Cardiac atrium fibroblast (primary cell): Measurements from ENCODE around the genes TANK and GCG.

DNA sequence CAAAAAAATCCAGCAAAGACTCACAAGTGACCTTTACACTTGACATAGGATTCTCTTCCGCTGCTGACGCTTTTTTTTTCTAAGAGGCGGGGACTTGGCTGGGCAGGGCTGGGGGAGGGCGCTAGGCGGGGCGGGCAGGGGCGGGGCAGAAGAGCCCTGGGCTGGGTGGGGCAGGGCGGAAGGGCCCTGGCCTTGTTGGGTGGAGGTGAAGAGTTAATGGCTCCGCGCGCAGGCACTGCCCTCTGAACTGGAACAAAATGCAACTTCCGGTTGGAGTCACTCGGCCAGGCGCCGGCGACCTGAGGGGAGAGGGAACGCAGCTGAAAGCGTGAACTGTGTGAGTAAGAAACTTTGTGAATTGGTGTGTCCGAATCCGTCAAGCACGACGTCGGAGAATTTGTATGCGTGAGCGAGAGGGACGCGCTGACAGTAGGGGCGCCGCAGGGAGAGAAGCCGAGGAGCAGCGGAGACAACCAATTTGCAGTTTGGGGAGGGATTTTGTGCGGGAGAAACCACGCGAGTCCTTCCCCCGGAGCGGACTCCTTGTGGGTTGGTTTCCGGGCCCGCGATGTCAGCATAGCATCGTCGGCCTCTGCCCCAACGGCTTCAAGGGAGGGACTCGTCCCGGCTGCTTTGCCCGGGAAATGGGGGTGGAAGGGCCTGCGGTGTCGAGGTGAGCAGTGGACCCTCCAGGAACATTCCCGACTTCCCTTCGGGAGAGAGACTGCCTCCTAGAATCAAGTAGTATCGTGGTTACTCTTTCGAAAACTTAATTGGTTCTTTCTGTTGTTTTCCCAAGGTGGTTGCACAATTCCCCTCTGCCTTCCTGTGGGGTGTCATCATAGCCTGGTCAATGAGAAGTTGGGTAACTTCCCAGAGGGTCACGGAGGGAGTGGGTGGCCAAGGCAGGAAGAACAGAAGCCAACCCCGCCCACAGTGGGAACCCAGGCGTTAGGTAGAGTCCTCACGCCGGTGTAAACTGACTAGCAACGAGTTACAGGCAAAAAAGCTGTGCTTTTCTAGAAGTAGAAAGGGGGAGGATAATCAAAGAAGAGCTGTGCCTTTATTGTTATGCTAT, at the start of gene TANK:
TANK (plus strand) TSS at position 279 of the 1,078 bp plus-strand sequence.
- RAMPAGE, long total RNA, result start-site peak on the plus strand centred at position 202 of the sequence, 18 bp wide, 97 and 29 reads in 2 replicates; start-site peak on the plus strand centred at position 280 of the sequence, 29 bp wide, 291 and 75 reads in 2 replicates

- RAMPAGE, long total RNA, result no peak
Measured at GRCh38 chr2:161239480-161239908, 68.7 kb upstream of the PSMD14 start.

GRCh38 chr2:161245235-161246000, 62.8 kb upstream of the PSMD14 start:
- RAMPAGE, long total RNA, result no peak

GRCh38 chr2:162152042-162152367, at the start of gene GCG:
Gene GCG (minus strand): TSS chr2:162152247.
- RAMPAGE, long total RNA, result no peak

GRCh38 chr2:162768540-162769059, 70.0 kb downstream of the KCNH7 start:
- RAMPAGE, long total RNA, result no peak

GRCh38 chr2:163121396-163121975, 282.9 kb upstream of the KCNH7 start:
- RAMPAGE, long total RNA, result no peak

- RAMPAGE, long total RNA, result no peak
Measured at GRCh38 chr2:163681549-163682179, 54.1 kb downstream of the FIGN start.

DNA sequence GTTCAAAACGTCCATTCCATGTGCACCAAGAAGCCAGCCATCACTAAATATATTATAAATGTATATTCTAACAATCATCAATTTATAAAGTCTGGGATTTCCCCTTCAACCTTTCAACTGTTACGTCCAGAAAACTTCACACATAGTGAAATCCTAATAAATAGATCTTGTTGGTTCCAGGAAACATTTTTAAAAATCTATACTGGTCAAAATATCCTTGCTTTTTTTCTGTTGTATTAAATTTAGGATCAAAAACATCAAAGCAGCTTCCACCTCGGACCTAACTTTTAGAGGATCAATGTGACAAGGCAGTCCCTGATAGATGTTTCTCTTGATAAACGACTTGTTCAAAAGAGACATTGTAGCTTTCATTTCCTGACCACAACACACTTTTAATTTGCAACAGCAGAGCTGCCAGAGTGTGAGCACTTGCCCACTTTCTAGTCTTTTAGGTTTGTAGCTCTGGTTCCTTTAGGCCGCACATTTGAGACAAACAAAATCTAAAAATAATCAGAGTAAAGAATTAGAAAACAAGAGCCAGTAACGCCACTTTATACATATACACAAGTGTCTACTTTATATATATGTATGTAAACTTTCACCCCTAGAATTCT, 3.2 kb downstream of the FIGN start:
- RAMPAGE, long total RNA, result no peak

GRCh38 chr2:164569297-164569842, 51.9 kb downstream of the GRB14 start:
- RAMPAGE, long total RNA, result no peak

GRCh38 chr2:164710617-164711290, 89.5 kb upstream of the GRB14 start:
- RAMPAGE, long total RNA, result no peak

DNA sequence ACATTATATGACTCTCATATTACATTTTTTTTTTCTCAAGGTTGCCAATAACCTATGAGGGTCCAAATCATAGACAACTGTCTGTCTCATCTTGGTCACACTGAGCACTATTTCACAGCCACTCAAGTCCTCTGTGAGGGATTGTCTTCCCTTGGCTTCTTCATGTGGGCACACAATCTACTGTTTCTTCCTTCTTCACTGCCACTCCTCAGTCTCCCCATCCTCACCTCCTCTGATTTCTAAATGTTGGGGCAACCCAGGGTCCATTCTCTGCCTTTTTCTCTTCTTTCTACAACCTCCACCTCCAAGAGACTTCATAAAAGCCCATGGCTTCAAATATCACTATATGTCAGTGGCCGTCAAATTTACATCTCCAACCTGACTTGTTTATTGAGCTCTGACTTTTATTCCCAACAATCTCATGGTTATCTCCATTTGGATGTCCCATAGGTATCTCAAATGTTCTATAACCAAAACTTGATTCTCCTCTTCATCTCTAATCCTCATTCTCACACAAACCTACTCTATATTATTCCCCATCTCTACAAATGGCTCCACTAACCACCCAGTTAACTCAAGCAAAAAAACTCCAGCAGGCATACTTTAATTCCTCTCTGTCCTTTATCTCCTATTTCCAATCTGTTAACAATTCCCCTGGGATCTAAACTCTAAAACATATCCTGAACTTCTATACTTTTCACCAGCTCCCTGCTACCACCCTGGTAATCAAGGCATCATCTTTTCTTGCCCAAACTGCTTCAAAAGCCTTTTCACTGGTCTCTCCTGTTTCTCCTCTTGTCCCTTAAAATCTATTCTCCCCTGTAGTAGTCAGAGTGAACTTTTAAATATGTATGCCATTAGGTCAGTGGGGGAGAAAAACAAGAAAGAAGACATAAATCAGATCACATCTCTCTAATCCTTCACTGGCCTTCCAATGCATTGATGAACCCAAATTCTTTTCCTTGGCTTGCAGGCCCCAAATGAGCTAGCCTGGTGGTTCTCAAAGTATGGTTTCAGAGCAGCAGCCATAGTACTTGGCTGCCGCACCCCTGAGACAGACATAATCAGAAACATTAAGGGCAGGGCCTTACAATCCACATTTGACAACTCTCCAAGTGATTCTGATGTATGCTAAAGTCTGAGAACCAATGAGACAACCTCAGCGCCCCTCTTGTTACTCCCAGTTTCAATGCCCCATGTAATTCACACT, 91.4 kb downstream of the COBLL1 start:
- RAMPAGE, long total RNA, result no peak

DNA sequence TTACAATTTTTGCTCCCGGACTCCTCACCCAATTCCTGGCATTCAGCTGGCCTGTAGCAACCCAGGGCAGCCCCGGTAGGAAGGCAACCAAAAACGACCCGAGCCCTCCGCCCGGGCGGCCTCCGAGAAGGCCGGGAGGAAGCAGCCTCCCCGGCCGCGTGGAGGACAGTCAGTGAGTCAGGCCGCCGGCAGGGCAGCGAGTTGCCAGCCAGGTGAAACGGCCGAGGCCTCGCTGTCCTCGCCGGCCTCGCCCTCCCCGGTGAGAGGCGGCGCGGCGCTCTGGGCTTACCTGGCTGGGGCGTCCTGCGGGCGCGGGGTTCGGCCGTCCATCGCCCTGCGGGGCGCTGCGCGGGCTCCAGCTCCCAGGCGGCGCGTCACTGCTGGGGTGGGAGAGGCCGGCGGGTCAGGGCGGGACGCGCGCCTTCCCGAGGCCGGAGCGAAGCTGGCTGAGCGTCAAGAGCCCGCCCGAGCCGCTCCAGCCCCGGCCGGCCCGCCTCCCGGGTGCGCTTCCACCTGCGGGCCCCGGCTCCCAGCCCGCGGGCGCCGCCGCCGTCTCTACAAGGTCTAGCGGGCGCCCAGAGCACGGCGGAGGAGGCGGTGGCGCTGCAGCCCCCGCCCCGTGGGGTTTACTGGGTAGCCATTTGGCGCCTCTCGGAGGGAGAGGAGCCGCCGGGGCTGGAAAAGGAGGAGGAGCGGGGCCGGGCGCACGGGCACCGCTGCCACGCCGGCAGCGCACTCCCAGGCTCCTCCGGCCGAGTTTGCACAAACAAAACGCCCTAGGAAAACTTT, 562 bp downstream of the COBLL1 start:
- RAMPAGE, long total RNA, result no peak

DNA sequence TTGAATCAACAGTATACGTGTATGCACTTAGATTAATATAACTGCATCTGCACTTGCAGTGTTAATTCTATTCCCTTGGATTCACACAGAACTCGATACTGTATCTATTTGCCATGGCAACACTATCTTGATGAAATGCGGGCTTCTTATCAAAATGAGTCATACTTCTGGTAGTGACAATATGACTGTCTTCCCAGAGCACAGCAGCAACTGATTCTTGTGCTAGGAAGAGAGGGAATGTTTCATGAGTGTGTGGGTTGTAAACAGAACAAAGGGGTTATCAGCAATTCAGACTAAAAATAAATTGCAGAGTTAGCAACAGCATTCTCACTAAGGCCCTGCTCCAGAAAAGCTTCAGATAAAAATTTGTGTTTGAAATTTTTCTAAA, 99.7 kb upstream of the SLC38A11 start:
- RAMPAGE, long total RNA, result no peak

- RAMPAGE, long total RNA, result no peak
Measured at GRCh38 chr2:166375131-166375632, 562 bp downstream of the SCN9A start.

DNA sequence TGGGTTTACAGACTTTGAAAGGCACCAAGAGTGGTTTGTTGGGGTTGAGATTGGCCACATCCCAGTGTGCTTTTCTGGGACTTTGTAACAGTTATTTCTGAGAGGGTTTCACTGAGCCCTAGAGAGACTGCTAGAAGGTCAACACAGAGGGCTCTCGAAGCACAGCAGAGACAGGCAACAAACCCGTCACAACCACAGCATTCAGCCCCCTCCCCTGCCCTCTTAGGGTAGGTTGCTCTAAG, 419.7 kb downstream of the STK39 start:
- RAMPAGE, long total RNA, result no peak

DNA sequence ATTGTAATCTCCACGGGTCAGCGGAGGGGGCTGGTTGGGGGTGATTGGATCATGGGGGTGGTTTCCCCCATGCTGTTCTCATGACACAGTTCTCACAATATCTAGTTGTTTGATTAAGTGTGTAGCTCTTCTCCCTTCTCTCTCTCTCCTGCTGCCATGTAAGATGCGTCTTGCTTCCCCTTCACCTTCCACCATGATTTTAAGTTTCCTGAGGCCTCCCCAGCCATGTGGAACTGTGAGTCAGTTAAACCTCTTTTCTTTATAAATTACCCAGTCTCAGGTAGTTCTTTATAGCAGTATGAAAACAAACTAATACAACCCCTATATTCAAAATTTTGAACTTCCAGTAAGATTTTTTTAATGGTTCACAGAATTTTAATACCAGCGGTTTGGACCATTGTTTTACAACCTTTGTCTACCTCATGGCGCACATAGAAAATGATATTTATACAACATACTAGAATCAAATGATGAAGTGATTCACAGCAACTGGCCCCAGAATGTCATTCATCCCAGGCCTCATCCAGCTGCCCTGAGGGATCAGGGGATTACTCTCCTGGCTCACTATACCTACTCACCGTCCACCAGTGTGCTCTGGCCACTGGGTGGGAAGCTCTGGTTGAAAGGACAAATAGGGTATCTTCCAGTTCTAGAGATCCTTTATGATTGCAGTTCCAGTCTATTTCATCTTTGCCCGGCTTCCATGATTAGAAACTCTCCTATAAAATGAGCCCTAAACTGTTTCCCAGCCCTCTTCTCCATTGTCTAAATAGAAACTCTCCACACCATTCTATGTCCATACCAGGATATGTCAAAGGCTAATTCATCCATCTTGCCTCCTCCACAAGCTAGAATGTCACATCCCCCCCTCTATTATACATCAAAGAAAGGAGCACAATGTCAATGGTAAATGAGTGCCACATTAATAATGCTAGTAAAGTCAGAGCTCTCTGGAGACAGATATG, 134.8 kb downstream of the STK39 start:
- RAMPAGE, long total RNA, result no peak

- RAMPAGE, long total RNA, result no peak
Measured at GRCh38 chr2:168189928-168190220, 57.5 kb downstream of the STK39 start.

DNA sequence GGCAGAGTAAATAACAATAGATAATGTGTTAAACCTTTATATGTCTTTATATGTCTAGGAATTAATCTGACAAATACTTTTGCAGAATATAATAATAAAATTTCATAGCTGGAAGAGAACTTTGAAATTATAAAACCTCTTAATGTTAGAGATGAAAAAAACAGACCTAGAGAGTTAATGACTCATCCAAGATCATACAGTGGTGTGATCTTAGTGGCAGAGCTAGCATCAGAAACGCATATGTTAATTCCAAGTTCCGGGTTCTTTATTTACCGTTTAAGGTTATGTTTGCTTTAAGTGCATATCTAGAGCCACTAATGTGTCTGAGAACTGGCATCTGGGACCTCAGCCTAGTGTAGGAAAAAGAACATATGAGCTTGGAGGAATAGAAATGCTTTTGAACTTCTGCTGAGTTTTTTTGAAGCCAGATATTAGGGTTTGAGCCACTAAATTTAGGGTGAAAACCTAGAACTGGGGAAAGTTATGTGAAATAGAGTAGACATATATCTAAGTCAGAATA, 24.3 kb downstream of the CERS6 start:
- RAMPAGE, long total RNA, result no peak

- RAMPAGE, long total RNA, result no peak
Measured at GRCh38 chr2:168490899-168491456, 34.9 kb downstream of the CERS6 start.

- RAMPAGE, long total RNA, result no peak
Measured at GRCh38 chr2:168642528-168643126, 159.8 kb upstream of the NOSTRIN start.